K562 (cell line): ENCODE data around the genes HIP1, SSC4D and ZP3.

GRCh38 chr7:75649288-75650160 is 89.2 kb downstream of the HIP1 start:
- RAMPAGE, long total RNA, result no peak
- RRBS, result no CpG with 5 or more reads among the region's 11 CpGs
PRO-cap:
- standard, result no peak
- CoPRO, capped RNA only, 2 experiments, result no peak in any of the 2 experiments
- CoPRO, capped and uncapped RNA, 2 experiments, result no peak in any of the 2 experiments
- CoPRO, uncapped RNA only, 2 experiments, result no peak in any of the 2 experiments
CAGE:
- cytosol, long polyA plus RNA, result no peak
- long polyA plus RNA, result no peak
- nucleolus, long total RNA, result no peak
- nucleus, long polyA plus RNA, result no peak

DNA sequence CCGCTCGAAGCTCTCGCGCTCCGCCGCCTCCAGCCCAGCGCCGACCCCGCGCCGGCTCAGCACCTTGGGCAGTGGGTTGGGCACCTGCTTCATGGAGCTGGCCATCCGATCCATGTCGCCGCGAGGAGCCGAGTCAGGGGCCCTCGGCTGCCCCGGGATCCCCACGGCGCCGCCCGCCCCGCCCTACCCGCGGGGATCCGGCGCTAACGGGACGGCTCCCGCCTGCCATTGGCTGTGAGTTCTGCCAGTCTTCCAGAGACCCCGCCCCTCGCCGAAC is at the start of gene HIP1:
Gene HIP1 (minus strand): TSS at position 135 of the 277 bp plus-strand sequence.
- RAMPAGE, long total RNA, result start-site peak on the minus strand centred at position 157 of the sequence, 55 bp wide, 615 and 266 reads in 2 replicates
- RRBS, result 2% methylated on average over 22 of the region's 33 CpGs
PRO-cap:
- standard, result bidirectional peak, plus-strand start outside the sequence, minus-strand start at position 135 of the sequence
- CoPRO, capped RNA only, 2 experiments, result peak in 2 of 2 experiments; most common minus-strand start position 177 of the sequence (in 2)
- CoPRO, capped and uncapped RNA, 2 experiments, result peak in 1 of 2 experiments; most common minus-strand start position 159 of the sequence (in 1)
- CoPRO, uncapped RNA only, 2 experiments, result peak in 1 of 2 experiments; most common minus-strand start position 226 of the sequence (in 1)
CAGE:
- cytosol, long polyA plus RNA, result no peak
- long polyA plus RNA, result start-site peak on the minus strand centred at position 155 of the sequence, 70 bp wide, 33 and 64 reads in 2 replicates
- nucleolus, long total RNA, result no peak
- nucleus, long polyA plus RNA, result no peak

DNA sequence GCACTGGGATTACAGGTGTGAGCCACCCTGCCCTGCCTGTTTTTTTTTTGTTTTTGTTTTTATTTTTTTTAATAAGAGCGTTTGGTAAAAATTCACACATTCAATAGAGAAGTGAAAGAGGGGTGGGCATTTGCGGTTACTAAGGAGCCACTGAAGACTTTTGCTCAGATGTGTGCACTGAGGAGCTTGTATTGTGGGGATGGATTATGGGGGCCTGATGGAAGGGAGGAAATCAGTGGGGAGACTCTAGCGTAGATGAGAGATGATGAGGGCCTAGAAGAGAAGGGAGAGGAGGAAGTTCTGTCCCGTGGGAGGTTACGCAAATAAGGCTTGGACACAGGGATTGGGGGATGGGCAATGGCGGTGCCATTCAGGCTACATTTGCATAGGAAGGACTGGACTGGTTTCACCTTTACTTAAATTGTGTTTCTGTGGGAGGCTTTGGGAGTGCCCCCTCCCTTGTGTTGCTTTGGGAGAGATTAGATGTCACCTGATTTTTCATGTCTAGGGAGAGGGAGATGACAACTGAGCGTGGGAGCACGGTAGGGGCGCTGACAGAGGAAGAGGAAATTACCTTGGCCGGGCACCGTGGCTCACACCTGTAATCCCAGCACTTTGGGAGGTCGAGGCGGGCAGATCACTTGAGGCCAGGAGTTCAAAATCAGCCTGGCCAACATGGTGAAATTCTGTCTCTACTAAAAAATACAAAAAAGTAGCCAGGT is 2.2 kb upstream of the HIP1 start:
- RAMPAGE, long total RNA, result no peak
- RRBS, result no CpG with 5 or more reads among the region's 13 CpGs
PRO-cap:
- standard, result no peak
- CoPRO, capped RNA only, 2 experiments, result no peak in any of the 2 experiments
- CoPRO, capped and uncapped RNA, 2 experiments, result no peak in any of the 2 experiments
- CoPRO, uncapped RNA only, 2 experiments, result no peak in any of the 2 experiments
CAGE:
- cytosol, long polyA plus RNA, result no peak
- long polyA plus RNA, result no peak
- nucleolus, long total RNA, result no peak
- nucleus, long polyA plus RNA, result no peak

DNA sequence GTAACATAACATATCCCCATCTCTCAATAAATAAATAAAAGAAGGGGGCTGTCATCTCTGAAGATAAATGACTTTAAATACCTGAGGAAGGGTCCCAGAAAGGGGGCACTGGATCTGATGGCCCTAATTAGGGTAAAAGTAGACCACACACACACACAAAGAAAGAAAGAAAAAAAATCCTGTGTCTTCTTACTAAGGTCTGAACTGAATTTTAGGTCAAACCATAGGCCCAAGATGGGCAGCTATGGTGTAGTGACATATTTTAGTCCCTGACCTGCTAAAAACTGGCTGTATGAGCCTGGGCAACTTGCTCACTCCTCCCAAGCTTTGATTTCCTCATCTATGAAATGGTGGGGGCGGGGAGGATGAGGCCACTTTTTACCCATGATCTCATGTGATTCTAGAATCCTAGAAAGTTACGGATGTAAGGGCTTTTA is 6.0 kb upstream of the CCL24 start:
- RAMPAGE, long total RNA, result no peak
- RRBS, result no CpG with 5 or more reads among the region's 2 CpGs
PRO-cap:
- standard, result no peak
- CoPRO, capped RNA only, 2 experiments, result no peak in any of the 2 experiments
- CoPRO, capped and uncapped RNA, 2 experiments, result no peak in any of the 2 experiments
- CoPRO, uncapped RNA only, 2 experiments, result no peak in any of the 2 experiments
CAGE:
- cytosol, long polyA plus RNA, result no peak
- long polyA plus RNA, result no peak
- nucleolus, long total RNA, result no peak
- nucleus, long polyA plus RNA, result no peak

DNA sequence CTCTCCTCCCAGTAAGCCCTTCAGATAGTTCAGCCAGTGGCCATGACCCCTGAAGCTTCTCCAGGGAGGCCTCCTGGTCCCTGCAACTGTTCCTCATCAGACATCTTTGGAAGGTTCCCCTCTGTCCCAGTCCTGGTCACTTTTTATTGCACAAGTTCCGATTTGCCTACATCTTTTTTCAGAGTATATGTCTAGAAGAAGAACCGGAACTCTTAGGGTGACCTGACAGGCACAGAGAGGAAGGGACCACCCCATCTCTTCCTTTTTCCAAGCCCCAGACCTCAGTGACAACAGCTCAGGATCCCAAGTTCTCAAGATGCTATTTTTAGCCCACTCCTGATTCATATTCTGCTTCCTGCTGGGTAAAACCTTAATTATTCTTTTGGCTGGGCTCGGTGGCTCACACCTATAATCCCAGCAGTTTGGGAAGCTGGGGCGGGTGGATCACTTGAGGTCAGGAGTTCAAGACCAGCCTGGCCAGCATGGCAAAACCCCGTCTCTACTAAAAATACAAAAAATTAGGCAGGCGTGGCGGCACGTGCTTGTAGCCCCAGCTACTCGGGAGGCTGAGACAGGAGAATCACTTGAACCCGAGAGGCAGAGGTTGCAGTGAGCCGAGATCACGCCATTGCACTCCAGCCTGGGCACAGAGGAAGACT is 6.4 kb upstream of the RHBDD2 start:
- RAMPAGE, long total RNA, result no peak
- RRBS, result no CpG with 5 or more reads among the region's 12 CpGs
PRO-cap:
- standard, result no peak
- CoPRO, capped RNA only, 2 experiments, result no peak in any of the 2 experiments
- CoPRO, capped and uncapped RNA, 2 experiments, result no peak in any of the 2 experiments
- CoPRO, uncapped RNA only, 2 experiments, result no peak in any of the 2 experiments
CAGE:
- cytosol, long polyA plus RNA, result no peak
- long polyA plus RNA, result no peak
- nucleolus, long total RNA, result no peak
- nucleus, long polyA plus RNA, result no peak

DNA sequence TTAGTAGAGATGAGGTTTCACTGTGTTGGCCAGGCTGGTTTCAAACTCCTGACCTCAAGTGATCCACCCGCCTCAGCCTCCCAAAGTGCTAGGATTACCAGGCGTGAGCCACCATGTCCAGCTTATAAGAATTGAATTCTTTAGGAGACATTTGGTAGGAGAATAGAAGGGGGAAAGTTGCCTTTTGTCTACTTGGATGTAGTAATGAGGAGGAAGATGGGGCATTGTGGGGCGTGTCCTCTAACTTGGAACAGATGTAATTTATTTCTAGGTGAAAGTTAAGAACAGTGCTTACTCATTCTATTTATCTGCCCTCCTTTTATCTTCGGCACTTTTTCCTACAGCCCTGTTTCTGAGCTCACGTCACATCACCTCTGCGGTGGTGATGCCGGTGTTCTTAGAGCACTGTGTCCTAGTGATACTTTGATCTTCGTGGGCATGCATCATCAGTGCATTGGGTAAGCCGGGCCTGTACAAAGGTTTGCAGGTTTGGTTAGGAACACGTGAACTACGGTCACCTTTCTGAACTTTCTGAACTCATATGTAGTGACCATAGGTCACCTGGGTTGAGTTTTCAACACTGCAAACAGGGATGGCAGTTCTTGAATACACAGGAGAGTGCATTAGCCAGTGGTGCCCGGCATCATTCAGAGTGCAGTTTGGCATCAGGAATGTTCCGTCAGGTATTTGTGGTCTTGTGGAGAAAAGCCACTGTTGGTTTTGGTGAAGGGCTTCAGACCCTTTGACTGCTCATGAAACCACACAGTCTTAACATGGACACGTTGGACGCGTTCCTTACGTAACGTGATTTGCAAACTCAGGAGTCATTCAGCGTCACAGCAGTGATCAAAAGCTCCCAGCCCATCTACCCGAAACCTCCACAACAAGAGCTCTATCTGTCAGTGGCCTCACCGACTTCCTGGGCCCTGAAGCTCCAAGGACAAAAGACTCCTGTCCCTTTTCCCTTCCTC is 5.6 kb downstream of the POR start:
- RAMPAGE, long total RNA, result no peak
- RRBS, result 16% methylated on average over 3 of the region's 21 CpGs
PRO-cap:
- standard, result no peak
- CoPRO, capped RNA only, 2 experiments, result no peak in any of the 2 experiments
- CoPRO, capped and uncapped RNA, 2 experiments, result no peak in any of the 2 experiments
- CoPRO, uncapped RNA only, 2 experiments, result no peak in any of the 2 experiments
CAGE:
- cytosol, long polyA plus RNA, result no peak
- long polyA plus RNA, result no peak
- nucleolus, long total RNA, result no peak
- nucleus, long polyA plus RNA, result no peak

GRCh38 chr7:76057563-76058313 is 9.8 kb downstream of the MDH2 start:
- RAMPAGE, long total RNA, result no peak
- RRBS, result 95% methylated on average over 5 of the region's 22 CpGs
PRO-cap:
- standard, result no peak
- CoPRO, capped RNA only, 2 experiments, result no peak in any of the 2 experiments
- CoPRO, capped and uncapped RNA, 2 experiments, result no peak in any of the 2 experiments
- CoPRO, uncapped RNA only, 2 experiments, result peak in 1 of 2 experiments; most common plus-strand start chr7:76057829 (in 1); most common minus-strand start chr7:76057782 (in 1)
CAGE:
- cytosol, long polyA plus RNA, result no peak
- long polyA plus RNA, result no peak
- nucleolus, long total RNA, result no peak
- nucleus, long polyA plus RNA, result no peak

GRCh38 chr7:76133320-76133855 is 68.3 kb upstream of the SRRM3 start:
- RAMPAGE, long total RNA, result no peak
- RRBS, result no CpG with 5 or more reads among the region's 6 CpGs
PRO-cap:
- standard, result no peak
- CoPRO, capped RNA only, 2 experiments, result no peak in any of the 2 experiments
- CoPRO, capped and uncapped RNA, 2 experiments, result no peak in any of the 2 experiments
- CoPRO, uncapped RNA only, 2 experiments, result no peak in any of the 2 experiments
CAGE:
- cytosol, long polyA plus RNA, result no peak
- long polyA plus RNA, result no peak
- nucleolus, long total RNA, result no peak
- nucleus, long polyA plus RNA, result no peak

GRCh38 chr7:76233709-76234654 is 32.3 kb downstream of the SRRM3 start:
- RAMPAGE, long total RNA, result no peak
- RRBS, result no CpG with 5 or more reads among the region's 8 CpGs
PRO-cap:
- standard, result no peak
- CoPRO, capped RNA only, 2 experiments, result no peak in any of the 2 experiments
- CoPRO, capped and uncapped RNA, 2 experiments, result no peak in any of the 2 experiments
- CoPRO, uncapped RNA only, 2 experiments, result no peak in any of the 2 experiments
CAGE:
- cytosol, long polyA plus RNA, result no peak
- long polyA plus RNA, result no peak
- nucleolus, long total RNA, result no peak
- nucleus, long polyA plus RNA, result no peak

DNA sequence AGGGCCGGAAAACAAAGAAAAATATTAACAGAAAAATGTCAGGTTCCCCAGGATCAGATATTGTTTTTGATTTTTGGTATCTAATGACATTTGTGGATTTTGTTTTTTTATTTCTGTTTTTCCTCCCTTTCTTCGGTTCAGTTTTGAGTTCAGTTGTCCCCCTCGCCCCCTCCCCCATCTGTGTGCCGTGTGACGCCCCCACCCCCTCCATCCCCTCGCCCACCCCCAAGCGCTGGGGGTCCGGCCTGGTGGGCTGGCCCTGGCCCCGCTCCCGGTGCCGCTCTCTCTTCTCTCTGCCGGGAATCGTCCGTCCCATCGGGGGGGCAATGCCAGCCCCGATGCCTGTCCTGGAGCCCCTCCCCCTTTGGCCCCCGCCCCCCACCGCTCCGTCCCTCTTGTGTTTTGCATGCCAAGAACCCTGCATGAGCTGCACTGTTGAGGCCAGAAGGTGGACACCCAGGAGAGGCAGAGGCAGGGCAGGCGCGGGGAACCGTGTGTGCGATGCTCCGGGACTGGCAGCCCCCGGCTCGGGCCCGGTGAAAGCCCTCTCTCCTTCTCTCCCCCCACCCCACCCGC is 22.2 kb upstream of the HSPB1 start:
- RAMPAGE, long total RNA, result no peak
- RRBS, result no CpG with 5 or more reads among the region's 28 CpGs
PRO-cap:
- standard, result no peak
- CoPRO, capped RNA only, 2 experiments, result no peak in any of the 2 experiments
- CoPRO, capped and uncapped RNA, 2 experiments, result no peak in any of the 2 experiments
- CoPRO, uncapped RNA only, 2 experiments, result no peak in any of the 2 experiments
CAGE:
- cytosol, long polyA plus RNA, result no peak
- long polyA plus RNA, result no peak
- nucleolus, long total RNA, result no peak
- nucleus, long polyA plus RNA, result no peak

- RAMPAGE, long total RNA, result no peak
- RRBS, result no CpG with 5 or more reads among the region's 6 CpGs
PRO-cap:
- standard, result no peak
- CoPRO, capped RNA only, 2 experiments, result no peak in any of the 2 experiments
- CoPRO, capped and uncapped RNA, 2 experiments, result no peak in any of the 2 experiments
- CoPRO, uncapped RNA only, 2 experiments, result no peak in any of the 2 experiments
CAGE:
- cytosol, long polyA plus RNA, result no peak
- long polyA plus RNA, result no peak
- nucleolus, long total RNA, result no peak
- nucleus, long polyA plus RNA, result no peak
These were observed 2.3 kb upstream of the HSPB1 start for GRCh38 chr7:76300114-76300650.

GRCh38 chr7:76303092-76303438 is 592 bp downstream of the HSPB1 start:
- RAMPAGE, long total RNA, result no peak
- RRBS, result 6% methylated on average over 2 of the region's 23 CpGs
PRO-cap:
- standard, result no peak
- CoPRO, capped RNA only, 2 experiments, result no peak in any of the 2 experiments
- CoPRO, capped and uncapped RNA, 2 experiments, result no peak in any of the 2 experiments
- CoPRO, uncapped RNA only, 2 experiments, result no peak in any of the 2 experiments
CAGE:
- cytosol, long polyA plus RNA, result no peak
- long polyA plus RNA, result no peak
- nucleolus, long total RNA, result no peak
- nucleus, long polyA plus RNA, result no peak

GRCh38 chr7:76409528-76409980 is at the start of gene SSC4D:
Gene SSC4D (minus strand): TSS chr7:76409697.
- RAMPAGE, long total RNA, result no peak
- RRBS, result no CpG with 5 or more reads among the region's 7 CpGs
PRO-cap:
- standard, result no peak
- CoPRO, capped RNA only, 2 experiments, result no peak in any of the 2 experiments
- CoPRO, capped and uncapped RNA, 2 experiments, result no peak in any of the 2 experiments
- CoPRO, uncapped RNA only, 2 experiments, result no peak in any of the 2 experiments
CAGE:
- cytosol, long polyA plus RNA, result no peak
- long polyA plus RNA, result no peak
- nucleolus, long total RNA, result no peak
- nucleus, long polyA plus RNA, result no peak

- RAMPAGE, long total RNA, result no peak
- RRBS, result no CpG with 5 or more reads among the region's 2 CpGs
PRO-cap:
- standard, result no peak
- CoPRO, capped RNA only, 2 experiments, result no peak in any of the 2 experiments
- CoPRO, capped and uncapped RNA, 2 experiments, result no peak in any of the 2 experiments
- CoPRO, uncapped RNA only, 2 experiments, result no peak in any of the 2 experiments
CAGE:
- cytosol, long polyA plus RNA, result no peak
- long polyA plus RNA, result no peak
- nucleolus, long total RNA, result no peak
- nucleus, long polyA plus RNA, result no peak
These were observed at the start of gene ZP3 for GRCh38 chr7:76424758-76425051. Gene ZP3 (plus strand): TSS chr7:76424950.

- RAMPAGE, long total RNA, result no peak
PRO-cap:
- standard, result no peak
- CoPRO, capped RNA only, 2 experiments, result no peak in any of the 2 experiments
- CoPRO, capped and uncapped RNA, 2 experiments, result no peak in any of the 2 experiments
- CoPRO, uncapped RNA only, 2 experiments, result peak in 1 of 2 experiments; most common plus-strand start chr7:76579889 (in 1)
CAGE:
- cytosol, long polyA plus RNA, result no peak
- long polyA plus RNA, result no peak
- nucleolus, long total RNA, result no peak
- nucleus, long polyA plus RNA, result no peak
These were observed 36.6 kb upstream of the SPDYE16 start for GRCh38 chr7:76579472-76580381.

- RAMPAGE, long total RNA, result no peak
- RRBS, result no CpG with 5 or more reads among the region's 7 CpGs
PRO-cap:
- standard, result no peak
- CoPRO, capped RNA only, 2 experiments, result no peak in any of the 2 experiments
- CoPRO, capped and uncapped RNA, 2 experiments, result no peak in any of the 2 experiments
- CoPRO, uncapped RNA only, 2 experiments, result no peak in any of the 2 experiments
CAGE:
- cytosol, long polyA plus RNA, result no peak
- long polyA plus RNA, result no peak
- nucleolus, long total RNA, result no peak
- nucleus, long polyA plus RNA, result no peak
These were observed 45.7 kb upstream of the FGL2 start for GRCh38 chr7:77245244-77245749.

- RAMPAGE, long total RNA, result no peak
- RRBS, result no CpG with 5 or more reads among the region's 1 CpG
PRO-cap:
- standard, result no peak
- CoPRO, capped RNA only, 2 experiments, result no peak in any of the 2 experiments
- CoPRO, capped and uncapped RNA, 2 experiments, result no peak in any of the 2 experiments
- CoPRO, uncapped RNA only, 2 experiments, result no peak in any of the 2 experiments
CAGE:
- cytosol, long polyA plus RNA, result no peak
- long polyA plus RNA, result no peak
- nucleolus, long total RNA, result no peak
- nucleus, long polyA plus RNA, result no peak
These were observed 84.1 kb downstream of the GSAP start for GRCh38 chr7:77332068-77332476.

- RAMPAGE, long total RNA, result no peak
- RRBS, result no CpG with 5 or more reads among the region's 4 CpGs
PRO-cap:
- standard, result no peak
- CoPRO, capped RNA only, 2 experiments, result no peak in any of the 2 experiments
- CoPRO, capped and uncapped RNA, 2 experiments, result no peak in any of the 2 experiments
- CoPRO, uncapped RNA only, 2 experiments, result no peak in any of the 2 experiments
CAGE:
- cytosol, long polyA plus RNA, result no peak
- long polyA plus RNA, result no peak
- nucleolus, long total RNA, result no peak
- nucleus, long polyA plus RNA, result no peak
These were observed 3.0 kb downstream of the GSAP start for GRCh38 chr7:77413179-77413506.